SK-MEL-5 (cell line): ENCODE measurements around a stretch of chr1.

DNA sequence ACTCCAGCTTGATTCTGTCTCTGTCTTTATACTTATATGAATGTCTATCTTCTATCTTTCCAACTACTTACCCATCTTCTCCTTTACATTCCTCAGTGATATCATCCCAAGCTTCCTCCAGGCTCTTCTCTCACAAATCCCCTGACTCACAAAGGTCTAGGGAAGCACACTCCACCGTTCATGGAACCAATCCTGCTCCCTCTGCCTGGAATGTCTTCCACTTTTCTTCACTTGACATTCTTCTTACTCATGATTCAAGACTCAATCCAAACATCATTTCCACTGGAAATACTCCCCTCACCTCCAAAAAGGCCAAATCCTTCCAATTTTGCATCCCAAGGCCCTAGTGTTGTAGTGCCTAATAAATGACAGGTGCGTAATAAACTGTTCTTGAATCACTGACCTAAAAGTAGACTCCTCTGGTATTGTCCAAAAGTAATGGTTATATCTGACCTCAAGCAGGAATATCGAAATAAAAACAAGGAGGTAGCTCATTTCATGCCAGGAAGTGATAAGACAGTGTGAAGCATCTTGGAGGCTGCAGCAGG is 132.1 kb downstream of the SIPA1L2 start:
RAMPAGE:
- cytosol, long total RNA: no peak
- long total RNA: no peak
- nucleus, long total RNA: no peak

DNA sequence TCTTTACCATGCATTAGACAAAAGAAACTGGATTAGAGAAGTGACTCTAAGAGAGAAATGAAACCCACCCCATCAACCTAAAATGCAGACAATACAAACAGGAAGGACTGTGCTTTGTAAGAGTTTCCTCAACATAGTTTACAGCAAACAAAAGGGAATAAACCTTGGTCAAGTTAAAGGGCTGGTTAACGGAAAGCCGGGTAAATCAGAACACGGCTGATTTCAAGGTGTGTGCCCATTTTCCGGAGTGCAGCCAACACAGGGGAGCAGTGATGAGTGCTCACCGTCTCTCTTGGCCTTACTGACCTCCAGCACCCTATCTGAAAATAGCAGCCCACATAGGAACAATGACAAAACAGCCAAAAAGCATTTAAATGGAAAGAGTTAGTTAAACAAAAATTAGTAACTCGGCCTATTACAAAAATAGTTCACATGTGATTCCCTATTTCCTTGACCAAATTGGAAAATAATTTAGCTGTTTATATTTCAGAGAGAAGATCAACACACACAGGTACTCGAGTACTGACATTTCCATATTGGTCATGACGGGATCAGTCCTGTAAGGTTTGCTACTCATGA is 39.0 kb downstream of the SIPA1L2 start:
RAMPAGE:
- cytosol, long total RNA: no peak
- long total RNA: no peak
- nucleus, long total RNA: no peak

RAMPAGE:
- cytosol, long total RNA: no peak
- long total RNA: no peak
- nucleus, long total RNA: no peak
Measured at GRCh38 chr1:232596160-232596732, 33.7 kb downstream of the SIPA1L2 start.

DNA sequence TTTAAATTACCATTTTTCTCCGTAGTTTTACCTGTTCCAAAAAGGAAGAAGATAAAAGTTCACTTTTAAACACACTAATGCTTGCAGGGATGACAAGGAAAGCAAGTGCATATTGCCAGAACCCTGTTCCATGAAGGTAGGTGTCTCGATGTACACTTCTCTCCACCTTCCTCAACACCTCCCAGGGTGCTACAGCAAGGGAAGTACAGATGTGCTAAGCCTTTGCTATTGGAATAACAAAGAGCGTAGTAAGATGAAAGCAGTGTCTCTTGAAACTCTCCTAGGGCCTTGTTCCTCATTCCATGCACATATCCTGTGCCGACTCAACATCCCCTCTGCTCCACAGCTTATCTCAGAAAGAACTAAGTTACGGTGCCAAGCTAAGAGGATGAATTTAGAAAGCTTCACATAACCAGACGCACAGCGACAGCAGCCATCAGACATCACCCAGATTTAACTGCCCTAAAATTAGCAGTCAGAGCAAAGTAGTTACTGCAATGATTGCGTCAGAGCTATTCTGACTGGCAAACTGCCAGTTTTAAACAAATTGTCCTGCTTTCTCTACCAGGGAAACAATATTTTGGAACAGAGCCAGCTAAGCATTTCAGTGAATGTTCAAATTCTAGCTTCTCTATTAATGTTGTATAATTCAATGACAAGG is 9.6 kb downstream of the SIPA1L2 start:
RAMPAGE:
- cytosol, long total RNA: no peak
- long total RNA: no peak
- nucleus, long total RNA: no peak

RAMPAGE:
- cytosol, long total RNA: no peak
- long total RNA: no peak
- nucleus, long total RNA: no peak
Measured at GRCh38 chr1:232687248-232687586, 57.3 kb upstream of the SIPA1L2 start.

RAMPAGE:
- cytosol, long total RNA: no peak
- long total RNA: no peak
- nucleus, long total RNA: no peak
Measured at GRCh38 chr1:232766058-232766726, 39.0 kb upstream of the MAP10 start.

DNA sequence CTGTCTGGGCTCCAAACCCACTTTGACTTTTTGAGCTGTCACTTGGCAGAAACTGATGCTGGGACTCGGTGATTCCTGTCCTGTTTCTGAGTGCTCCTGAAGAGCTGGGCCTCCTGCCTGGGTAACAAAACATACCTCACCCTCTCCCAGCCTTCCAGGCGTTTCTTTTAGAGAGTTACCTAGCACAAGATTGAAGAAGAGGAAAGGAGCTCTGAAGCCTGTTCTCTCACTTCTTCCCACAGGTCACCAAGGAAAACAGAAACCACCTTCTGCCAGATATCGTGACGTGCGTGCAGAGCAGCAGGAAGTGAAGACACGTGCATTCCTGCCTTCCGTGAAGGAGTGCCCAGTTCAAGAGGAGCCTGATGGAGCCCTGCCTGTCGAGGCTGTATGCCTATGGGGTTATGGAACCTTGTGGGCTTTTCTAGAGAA is 27.5 kb downstream of the NTPCR start:
RAMPAGE:
- cytosol, long total RNA: no peak
- long total RNA: no peak
- nucleus, long total RNA: no peak

DNA sequence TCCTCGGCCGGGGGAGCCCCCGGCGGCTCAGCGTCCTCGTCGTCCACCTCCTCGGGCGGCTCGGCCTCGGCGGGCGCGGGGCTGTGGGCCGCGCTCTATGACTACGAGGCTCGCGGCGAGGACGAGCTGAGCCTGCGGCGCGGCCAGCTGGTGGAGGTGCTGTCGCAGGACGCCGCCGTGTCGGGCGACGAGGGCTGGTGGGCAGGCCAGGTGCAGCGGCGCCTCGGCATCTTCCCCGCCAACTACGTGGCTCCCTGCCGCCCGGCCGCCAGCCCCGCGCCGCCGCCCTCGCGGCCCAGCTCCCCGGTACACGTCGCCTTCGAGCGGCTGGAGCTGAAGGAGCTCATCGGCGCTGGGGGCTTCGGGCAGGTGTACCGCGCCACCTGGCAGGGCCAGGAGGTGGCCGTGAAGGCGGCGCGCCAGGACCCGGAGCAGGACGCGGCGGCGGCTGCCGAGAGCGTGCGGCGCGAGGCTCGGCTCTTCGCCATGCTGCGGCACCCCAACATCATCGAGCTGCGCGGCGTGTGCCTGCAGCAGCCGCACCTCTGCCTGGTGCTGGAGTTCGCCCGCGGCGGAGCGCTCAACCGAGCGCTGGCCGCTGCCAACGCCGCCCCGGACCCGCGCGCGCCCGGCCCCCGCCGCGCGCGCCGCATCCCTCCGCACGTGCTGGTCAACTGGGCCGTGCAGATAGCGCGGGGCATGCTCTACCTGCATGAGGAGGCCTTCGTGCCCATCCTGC is 716 bp downstream of the MAP3K21 start:
RAMPAGE:
- cytosol, long total RNA: no peak
- long total RNA: no peak
- nucleus, long total RNA: no peak

DNA sequence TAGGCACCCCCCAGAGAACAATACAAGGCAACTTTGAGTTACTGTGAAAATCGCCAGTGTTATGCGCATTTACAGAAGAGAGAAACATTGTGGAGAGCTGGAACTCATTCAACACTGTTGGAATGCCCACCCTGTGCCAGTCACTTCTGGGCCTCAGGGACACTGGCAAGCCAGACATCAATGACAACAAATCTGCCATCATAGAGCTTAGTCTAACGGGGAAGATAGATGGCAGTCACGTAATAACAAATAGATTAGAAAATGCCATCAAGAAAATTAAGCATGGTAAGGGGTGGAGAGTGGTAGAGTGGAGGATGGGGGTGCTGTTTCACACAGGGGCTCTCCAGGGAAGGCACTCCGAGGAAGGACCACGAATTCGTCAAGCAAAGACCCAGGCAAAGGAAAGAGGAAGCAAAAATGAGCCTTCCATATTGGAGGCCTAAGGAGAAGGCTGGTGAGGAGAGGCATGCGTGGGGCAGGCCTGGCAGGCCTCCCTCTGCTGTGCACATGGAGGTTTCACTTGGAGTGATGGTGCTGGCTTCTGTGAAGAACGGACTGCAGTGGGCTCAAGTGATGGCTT is 4.6 kb downstream of the MAP3K21 start:
RAMPAGE:
- cytosol, long total RNA: no peak
- long total RNA: no peak
- nucleus, long total RNA: no peak

DNA sequence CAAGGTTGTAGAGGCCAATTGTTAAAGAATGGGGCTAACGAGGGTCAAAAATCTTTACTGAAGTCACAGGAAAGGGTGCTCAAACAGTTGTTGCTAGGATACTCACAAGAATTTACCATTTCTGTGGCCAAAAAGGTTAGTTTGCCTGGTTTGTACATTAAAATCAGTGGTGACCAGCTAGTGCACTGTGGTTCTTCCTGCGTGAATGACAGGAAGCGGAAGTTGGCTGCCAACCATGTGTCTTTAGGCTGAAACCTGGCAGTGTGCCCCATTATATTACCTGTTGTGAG is 13.5 kb downstream of the MAP3K21 start:
RAMPAGE:
- cytosol, long total RNA: no peak
- long total RNA: no peak
- nucleus, long total RNA: no peak

RAMPAGE:
- cytosol, long total RNA: no peak
- long total RNA: no peak
- nucleus, long total RNA: no peak
Measured at GRCh38 chr1:233520254-233520962, 93.5 kb upstream of the KCNK1 start.

RAMPAGE:
- cytosol, long total RNA: no peak
- long total RNA: no peak
- nucleus, long total RNA: no peak
Measured at GRCh38 chr1:233721167-233721745, 107.3 kb downstream of the KCNK1 start.

DNA sequence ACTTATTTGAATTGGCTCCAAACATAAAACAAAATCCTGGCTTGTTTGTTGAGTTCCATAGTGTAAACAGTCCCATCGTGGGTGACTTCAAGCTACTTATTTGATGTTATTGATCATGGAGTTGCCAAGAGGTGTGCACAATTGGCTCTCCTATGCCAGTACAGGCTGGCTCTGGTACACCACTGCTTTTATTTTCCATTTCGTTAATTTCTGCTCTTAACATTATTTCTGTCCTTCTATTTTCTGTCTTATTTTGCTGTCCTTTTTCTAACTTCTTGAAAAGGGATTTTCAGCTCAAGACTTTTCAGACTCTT is 1.8 kb upstream of the COA6 start:
RAMPAGE:
- cytosol, long total RNA: no peak
- long total RNA: no peak
- nucleus, long total RNA: no peak

GRCh38 chr1:234373817-234374356 is 631 bp downstream of the COA6 start:
RAMPAGE:
- cytosol, long total RNA: no peak
- long total RNA: no peak
- nucleus, long total RNA: no peak

DNA sequence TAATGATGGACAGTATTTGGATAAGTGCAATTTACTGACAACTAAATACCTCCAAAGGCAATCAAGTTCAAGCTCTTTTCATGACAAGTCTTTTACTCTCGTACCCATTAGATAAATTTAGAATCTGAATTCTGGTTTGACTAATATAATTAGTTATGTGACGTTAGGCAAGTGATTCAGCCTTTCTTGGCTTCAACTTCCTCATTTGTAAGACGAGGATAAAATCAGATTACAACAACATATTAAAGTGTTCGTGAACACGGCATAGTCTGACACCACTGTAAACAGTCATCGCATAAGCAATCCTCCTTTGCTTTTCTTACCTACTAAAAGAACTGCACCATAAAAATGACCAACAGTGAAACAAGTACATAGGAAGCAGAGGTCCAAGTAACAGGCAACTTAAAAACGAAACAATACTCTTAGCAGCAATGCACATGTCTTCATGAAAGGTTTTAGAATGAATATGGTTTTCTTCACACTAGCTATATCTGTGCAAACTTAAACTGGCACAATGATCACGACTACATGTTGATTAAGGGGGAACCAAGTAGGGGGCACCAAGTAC is 25.7 kb downstream of the COA6 start:
RAMPAGE:
- cytosol, long total RNA: no peak
- long total RNA: no peak
- nucleus, long total RNA: no peak

GRCh38 chr1:234499692-234500175 is 20.8 kb upstream of the TARBP1 start:
RAMPAGE:
- cytosol, long total RNA: no peak
- long total RNA: no peak
- nucleus, long total RNA: no peak

DNA sequence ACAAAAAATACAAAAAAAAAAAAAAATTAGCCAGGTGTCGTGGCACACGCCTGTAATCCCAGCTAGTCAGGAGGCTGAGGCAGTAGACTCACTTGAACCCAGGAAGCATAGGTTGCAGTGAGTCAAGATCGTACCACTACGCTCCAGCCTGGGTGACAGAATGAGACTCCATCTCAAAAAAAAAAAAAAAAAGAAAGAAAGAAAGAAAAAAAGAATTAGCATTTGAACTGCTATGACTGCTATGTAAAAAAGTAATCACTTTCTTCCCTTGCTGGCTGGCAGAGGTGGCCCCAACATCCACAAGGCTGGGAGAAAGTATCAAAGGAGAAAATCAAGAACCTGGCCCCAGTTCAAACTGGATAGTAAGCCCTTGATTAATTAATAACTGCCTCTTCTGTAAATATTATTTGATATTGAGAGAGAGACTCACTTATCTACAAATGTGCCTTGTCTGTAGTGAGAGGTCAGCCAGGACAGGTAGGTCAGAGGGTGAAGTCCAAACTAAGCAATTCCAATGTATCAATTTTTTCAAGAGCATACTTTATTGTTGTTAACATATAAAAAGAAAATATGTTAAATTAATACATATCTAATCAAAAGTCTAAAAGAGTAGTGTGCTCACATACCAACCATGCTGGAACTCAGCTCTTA is 23.7 kb upstream of the TARBP1 start:
RAMPAGE:
- cytosol, long total RNA: no peak
- long total RNA: no peak
- nucleus, long total RNA: no peak

GRCh38 chr1:234537470-234538411 is 58.8 kb upstream of the TARBP1 start:
RAMPAGE:
- cytosol, long total RNA: no peak
- long total RNA: no peak
- nucleus, long total RNA: no peak

RAMPAGE:
- cytosol, long total RNA: no peak
- long total RNA: no peak
- nucleus, long total RNA: no peak
Measured at GRCh38 chr1:234582643-234583001, 27.4 kb downstream of the IRF2BP2 start.

RAMPAGE:
- cytosol, long total RNA: no peak
- long total RNA: no peak
- nucleus, long total RNA: no peak
Measured at GRCh38 chr1:234585276-234586349, 24.4 kb downstream of the IRF2BP2 start.